Natural killer cell (primary cell): ENCODE results near the gene TIGD6.

DNA sequence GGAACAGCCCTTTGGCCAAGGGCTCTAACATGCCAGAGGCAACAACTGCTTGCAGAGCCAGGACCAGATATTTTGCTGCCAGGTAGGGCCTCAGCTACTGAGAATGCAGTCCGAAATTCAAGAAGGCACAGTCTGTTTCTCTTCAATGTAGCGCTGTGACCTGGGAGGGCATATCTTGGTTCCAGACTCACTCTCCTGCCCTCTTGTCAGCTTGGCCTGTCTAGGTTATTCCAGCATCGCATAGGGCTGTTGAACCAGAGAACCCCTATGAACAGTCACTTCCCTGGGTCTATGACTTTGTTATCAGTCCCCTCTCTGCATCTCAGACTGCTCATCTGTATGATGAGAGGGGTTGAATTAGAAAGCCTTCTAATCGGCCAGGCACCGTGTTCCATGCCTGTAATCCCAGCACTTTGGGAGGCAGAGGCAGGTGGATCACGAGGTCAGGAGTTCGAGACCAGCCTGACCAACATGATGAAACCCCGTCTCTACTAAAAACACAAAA is 1.5 kb downstream of the ABLIM3 start:
- PRO-cap = no peak

DNA sequence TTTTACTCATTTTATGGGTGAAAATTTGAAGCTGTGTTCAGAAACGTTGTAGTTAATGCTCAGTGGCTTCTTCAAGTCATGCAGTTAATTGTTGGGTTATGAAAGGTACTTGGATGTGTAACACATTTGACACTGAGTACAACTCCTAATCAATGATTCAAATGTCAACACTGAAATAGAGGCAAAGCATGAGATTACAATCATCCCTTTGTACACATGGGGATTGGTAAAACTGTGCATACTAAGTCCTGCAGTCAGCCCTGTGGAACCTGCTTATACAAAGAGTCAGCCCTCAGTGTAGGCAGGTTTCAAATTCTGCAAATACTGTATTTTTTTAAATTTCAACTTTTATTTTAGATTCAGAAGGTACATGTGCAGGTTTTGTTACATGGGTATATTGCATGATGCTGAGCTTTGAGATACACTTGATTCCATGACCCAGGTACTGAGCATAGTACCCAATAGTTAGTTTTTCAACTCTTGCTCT is 3.4 kb downstream of the ABLIM3 start:
- PRO-cap = no peak

GRCh38 chr5:149291065-149291311 is 19.3 kb downstream of the AFAP1L1 start:
- PRO-cap = no peak

GRCh38 chr5:149355438-149356257 is 2.2 kb upstream of the PCYOX1L start:
- PRO-cap = no peak

- PRO-cap = no peak
These were observed 49.6 kb upstream of the IL17B start for GRCh38 chr5:149428562-149429311.

- PRO-cap = no peak
These were observed 51.4 kb upstream of the IL17B start for GRCh38 chr5:149430165-149431221.

GRCh38 chr5:149508556-149509473 is 42.4 kb downstream of the CSNK1A1 start:
- PRO-cap = no peak

GRCh38 chr5:149561669-149562282 is 10.5 kb upstream of the CSNK1A1 start:
- PRO-cap = no peak

GRCh38 chr5:149608559-149608921 is 27.2 kb downstream of the ARHGEF37 start:
- PRO-cap = no peak

DNA sequence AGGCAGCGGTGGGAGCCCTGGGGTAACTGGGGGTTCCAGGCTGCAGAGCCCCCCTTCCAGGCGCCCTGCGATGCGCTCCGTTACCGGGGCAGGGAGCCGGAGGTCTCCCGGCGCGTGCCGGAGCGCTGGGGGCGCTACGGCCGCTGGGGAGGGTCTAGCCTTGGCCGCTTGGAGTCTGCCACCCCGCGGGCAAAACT is 288 bp downstream of the PPARGC1B start:
- PRO-cap = no peak

GRCh38 chr5:149730697-149731394 is 736 bp downstream of the PPARGC1B start:
- PRO-cap = no peak

GRCh38 chr5:149778180-149779514 is 48.5 kb downstream of the PPARGC1B start:
- PRO-cap = no peak

DNA sequence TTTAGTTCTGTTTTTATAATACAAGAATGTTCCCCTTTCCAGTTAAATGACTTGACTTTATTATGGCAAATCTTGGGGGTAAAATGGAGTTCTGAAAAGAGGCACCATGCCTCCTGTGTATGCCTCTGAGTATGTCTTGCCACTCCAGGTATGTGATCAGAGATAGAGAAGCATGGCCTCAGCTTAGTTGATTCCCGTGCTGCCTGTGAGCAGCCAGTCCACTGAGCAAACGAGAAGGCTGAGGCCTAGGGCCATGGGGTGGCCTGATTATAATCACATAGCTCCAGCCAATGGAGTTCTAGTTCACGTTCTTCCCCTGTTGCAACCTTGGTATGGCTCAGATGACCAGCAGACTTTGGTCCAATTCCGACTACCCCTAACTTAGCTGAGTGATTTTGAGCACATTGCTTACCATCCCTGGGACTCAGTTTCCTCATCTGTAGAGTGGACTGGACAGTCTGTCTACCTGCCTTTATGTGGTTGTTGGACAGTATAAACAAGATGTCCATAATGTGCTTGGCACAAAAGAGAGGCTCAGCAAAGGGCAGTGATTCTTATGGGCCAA is 68.3 kb downstream of the PPARGC1B start:
- PRO-cap = no peak

- PRO-cap = no peak
These were observed 87.1 kb downstream of the PDE6A start for GRCh38 chr5:149857327-149858090.

DNA sequence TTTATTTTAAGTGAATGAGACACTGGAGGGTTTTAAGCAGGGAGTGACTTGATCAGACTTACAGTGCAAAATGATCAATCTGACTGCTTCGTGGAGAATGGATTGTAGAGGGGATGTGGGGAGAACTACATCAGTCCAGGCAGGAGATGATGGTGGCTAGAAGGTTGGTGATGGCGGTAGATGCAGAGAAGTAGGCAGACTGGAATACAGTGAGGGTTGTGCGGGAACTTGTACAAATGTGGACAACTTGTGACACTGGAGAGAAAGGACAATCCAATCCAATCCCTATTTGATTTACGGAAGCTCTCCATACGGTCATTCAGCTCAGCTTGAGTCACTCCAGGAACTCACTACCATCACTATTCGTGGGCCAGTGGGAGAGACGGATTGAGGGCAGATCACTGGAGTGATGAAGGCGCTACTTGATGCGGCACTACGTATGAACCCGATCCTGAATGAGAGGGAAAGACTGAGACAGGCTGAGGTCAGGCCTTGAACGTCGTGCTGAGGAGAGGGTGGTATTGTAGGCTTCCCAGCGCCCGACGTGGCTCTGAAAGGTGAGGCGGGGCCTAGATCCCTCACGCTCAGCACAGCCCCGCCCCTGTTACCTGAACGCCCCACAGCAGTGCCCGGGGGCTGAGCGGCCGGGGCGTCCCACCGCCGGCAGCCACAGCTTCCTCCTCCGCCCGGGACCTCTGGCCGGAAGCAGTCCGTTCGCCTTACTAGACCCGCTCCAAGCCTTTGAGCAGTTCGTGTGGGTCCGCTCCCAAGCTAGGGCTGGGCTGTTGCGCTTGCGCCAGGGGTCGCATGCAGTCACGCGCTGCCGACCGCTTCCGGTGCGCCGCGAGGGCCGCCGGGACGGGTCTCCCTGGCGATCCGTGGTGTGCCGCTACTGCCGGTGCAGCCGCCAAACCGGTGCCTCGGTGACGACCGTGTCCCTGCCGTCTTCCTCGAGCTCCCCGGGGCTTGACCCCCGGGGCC is at the start of gene TIGD6:
TSS of gene TIGD6 (minus strand) at position 789 of the 981 bp plus-strand sequence.
- PRO-cap = unidirectional peak, plus-strand start at position 356 of the sequence; bidirectional peak, plus-strand start at position 910 of the sequence, minus-strand start at position 743 of the sequence

GRCh38 chr5:150052360-150052786 is 34.0 kb downstream of the CSF1R start:
- PRO-cap = no peak

DNA sequence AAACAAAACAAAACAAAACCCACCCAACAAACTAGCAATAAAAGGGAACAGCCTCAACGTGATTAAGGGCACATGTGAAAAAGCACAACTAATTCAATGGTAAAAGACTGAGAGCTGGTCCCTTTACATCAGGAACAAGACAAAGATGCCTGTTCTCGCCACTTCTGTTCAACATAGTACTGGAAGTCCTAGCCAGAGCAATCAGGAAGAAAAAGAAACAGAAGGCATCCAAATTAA is 2.6 kb upstream of the CSF1R start:
- PRO-cap = no peak

DNA sequence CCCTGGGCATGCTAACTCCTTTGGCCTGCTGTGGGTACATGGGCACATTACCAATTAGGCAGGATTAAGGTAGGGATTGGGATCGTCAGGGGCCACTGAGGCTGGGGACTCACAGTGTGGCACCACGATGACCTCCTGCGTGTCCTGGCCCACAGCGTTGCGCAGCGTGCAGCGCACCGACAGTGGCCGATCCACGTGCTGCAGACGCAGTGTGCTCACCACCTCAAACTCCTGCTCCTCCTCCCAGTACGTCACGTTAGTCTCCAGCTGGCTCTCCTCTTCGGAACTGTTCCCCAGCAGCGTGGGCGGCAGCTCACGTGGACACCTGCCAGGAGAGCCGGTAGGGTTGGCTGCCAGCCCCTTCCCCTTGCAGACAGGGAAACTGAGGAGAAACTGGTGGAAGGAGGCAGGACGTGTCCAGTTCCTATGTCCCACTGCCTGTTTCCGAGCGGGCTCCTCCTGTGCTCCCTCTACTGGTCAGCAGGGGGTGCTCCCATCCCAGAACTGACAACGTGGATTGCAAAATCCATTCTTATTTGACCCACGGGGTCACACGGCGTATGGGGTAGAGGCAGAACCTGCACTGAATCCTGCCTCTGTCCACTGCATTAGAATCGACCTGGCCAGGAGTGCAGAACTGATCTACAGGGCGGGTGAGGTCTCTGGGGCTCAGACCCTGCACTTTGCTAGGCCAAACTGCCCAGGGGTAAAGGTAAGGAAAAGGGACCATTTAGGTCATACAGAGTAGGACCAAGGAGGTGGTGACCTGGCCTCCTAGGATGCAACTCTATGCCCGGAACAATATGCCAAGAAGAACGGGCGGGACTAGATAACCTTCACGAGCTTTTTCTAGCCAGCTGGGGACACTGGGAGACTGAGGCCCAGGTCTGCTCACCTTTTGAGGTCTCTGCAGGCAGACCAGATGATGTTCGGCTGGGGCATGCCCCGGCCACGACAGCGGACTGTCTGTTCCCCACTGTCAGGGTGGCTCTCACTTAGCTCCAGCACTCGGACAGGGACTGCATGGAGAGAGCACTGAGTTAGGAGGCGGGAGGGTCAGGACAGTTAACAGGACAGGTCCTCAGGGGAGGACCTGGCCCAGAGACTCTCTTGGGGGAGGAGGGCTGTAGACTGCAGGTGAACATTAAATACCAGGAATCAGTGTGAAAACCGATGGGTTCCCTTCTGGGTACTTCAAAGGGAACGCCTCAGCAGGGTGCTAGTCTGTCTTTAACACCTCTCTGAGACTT is 25.6 kb downstream of the PDGFRB start:
- PRO-cap = no peak

GRCh38 chr5:150142914-150144206 is 12.3 kb downstream of the PDGFRB start:
- PRO-cap = no peak

DNA sequence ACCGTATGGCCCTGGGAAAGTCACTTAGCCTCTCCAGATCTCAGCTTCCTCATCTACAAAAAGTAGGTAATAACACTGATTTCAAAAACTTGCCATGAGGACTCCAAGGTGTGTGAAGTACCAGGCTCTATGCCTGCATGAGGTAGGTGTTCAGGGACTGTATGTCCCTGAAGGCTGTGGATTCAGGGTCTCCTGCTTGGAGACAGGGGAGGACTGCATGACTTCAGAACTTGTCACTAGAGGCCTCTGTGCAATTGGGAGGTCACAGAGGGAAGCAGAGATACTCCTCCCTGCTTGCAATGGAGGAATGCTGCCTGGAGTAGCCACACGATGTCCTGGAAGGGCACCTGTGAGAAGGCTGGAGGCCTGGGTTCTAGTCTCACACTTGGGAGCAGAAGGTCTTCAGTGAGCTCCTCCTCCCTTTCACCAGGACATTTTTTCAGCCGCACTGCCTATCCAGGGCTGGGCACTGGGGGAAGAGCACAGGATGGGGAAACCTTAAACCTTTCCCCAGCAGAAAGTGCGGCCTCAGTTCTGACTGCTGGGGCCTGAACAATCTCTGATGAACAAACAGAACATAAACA is 2.1 kb downstream of the PDGFRB start:
- PRO-cap = no peak